M059J (cell line): Measurements from ENCODE around the genes MICAL3 and GNB1L.

DNA sequence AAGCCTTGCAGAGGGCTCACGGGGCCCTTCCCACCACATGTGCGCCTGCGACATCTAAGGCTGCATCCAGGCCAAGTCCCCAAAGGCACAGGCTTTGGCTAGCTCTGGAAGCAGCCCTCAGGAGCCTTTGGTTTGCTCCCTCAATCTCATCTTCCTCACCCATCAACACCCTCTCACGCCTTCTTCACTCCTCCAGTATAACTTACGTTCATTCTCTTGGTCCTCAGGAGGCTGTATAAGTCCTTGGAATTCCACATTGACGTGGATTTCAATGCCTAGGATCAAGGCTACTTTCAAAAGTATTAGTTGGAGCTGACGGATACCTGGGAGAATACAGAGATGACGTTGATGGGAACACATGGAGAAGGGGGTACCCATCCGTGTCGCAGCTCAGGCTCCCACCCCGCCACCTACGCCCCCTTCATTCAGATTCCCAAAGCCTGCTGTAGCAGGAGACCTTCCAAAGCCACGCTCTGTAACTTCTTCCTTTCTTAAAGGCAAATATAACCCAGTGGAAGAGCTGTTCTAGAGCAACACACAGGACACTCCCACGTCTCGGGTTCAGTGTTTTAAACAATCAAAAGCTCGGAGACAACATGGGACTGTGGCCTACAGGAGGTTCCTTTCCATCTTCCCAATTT, 121.8 kb downstream of the MICAL3 start:
- RAMPAGE, long total RNA, result no peak

- RAMPAGE, long total RNA, result no peak
These were observed 106.6 kb downstream of the MICAL3 start for GRCh38 chr22:17917637-17918208.

- RAMPAGE, long total RNA, result no peak
These were observed at the start of gene MICAL3 for GRCh38 chr22:18024160-18025091. TSS of gene MICAL3 (minus strand) at chr22:18024561.

GRCh38 chr22:18938591-18938987, 2.5 kb upstream of the PRODH start:
- RAMPAGE, long total RNA, result no peak

GRCh38 chr22:18952954-18953443, 16.9 kb upstream of the PRODH start:
- RAMPAGE, long total RNA, result no peak

GRCh38 chr22:19083113-19083719, 39.0 kb downstream of the DGCR2 start:
- RAMPAGE, long total RNA, result no peak

GRCh38 chr22:19129808-19130297, 1.3 kb upstream of the TSSK2 start:
- RAMPAGE, long total RNA, result no peak

DNA sequence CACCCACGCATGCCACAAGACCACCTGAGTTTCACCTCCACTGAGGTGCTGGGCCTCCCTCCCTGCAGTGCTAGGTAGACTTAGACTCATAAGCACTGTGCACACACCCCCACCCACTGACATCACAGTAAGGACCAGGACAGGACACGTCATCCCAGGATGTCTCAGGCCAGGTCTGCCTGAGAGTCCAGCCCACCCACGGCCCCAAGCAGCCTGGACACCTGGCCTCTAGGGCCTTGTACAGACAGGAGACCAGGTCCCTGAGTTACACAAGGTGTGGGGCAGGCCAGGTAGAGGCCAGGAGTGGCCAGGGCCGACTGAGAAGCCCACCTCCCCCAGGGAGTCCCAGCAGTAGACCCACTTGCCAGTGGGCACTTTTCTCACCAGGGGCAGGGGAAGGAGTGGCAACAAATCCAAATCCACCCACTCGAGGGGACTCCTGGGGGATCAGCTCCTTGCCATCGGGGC, 6.6 kb downstream of the ESS2 start:
- RAMPAGE, long total RNA, result no peak

DNA sequence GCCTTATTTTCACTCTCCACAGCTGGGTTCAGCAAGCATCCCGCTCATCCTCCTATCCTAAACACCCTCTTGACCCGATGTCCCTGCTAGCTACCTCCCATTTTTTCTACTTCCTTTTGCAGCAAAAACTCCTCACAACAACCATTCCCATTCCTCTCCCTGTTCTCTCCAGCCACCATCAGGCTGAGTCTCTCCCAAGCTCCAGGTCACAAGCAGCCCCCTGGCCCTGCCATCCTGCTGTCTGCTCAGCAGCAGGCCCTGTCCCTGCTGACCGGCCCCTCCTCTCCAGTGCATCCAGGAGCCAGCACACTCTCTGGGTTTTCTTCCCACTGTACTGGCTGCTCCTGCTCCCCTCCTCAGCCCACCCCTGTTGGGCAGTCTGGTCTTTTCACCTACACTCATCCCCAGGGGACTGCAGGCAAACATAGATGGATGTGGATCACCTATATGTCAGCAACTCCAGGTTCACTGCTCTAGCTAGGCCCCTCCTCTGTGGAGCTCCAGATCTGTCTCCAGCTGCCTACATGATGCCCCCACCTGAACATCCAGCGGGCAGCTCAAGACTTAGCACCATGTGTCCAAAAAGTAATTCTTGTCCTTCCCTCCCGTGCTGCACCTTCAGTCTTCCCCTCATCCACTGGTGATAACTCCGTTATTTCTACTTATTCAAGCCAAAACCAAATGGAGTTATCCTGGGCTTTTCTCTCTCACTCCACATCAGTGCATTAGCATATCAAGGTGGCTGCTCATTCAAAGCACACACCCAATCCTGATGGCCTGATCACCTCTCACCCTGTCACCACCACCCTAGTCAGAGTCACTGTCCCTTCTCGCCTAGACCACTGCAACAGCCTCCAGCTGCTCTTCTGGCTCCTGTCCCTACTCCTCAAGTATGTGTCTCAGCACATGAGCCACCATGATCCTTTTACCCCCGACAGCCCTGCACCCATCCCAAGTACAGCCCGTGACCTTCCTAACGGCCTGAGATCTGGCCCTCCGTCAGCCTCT, 19.3 kb upstream of the SLC25A1 start:
- RAMPAGE, long total RNA, result no peak

DNA sequence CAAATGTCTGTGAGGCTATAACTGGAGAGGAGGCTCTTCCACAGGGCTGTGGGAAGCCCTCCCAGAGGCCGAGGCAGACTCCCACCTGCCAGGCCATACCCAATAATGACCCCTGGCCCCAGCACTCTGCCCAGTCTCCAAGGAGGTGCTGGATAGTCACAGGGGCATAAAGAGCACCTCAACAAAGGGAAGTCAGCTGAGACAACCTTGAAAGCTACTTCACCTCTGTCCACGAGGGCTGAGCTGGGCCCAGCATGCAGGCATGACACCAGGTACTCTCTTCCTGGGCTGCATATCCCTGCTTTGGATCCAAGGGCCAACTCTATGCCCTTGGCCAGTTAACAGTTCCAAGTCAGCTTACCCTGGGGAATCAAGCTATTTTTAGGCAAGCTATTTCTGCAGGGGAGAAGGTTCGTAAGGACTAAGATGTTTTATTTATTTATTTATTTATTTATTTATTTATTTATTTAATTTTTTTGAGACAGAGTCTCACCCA, 40.2 kb upstream of the SLC25A1 start:
- RAMPAGE, long total RNA, result no peak

GRCh38 chr22:19292980-19293187, 1.4 kb upstream of the CLTCL1 start:
- RAMPAGE, long total RNA, result no peak

DNA sequence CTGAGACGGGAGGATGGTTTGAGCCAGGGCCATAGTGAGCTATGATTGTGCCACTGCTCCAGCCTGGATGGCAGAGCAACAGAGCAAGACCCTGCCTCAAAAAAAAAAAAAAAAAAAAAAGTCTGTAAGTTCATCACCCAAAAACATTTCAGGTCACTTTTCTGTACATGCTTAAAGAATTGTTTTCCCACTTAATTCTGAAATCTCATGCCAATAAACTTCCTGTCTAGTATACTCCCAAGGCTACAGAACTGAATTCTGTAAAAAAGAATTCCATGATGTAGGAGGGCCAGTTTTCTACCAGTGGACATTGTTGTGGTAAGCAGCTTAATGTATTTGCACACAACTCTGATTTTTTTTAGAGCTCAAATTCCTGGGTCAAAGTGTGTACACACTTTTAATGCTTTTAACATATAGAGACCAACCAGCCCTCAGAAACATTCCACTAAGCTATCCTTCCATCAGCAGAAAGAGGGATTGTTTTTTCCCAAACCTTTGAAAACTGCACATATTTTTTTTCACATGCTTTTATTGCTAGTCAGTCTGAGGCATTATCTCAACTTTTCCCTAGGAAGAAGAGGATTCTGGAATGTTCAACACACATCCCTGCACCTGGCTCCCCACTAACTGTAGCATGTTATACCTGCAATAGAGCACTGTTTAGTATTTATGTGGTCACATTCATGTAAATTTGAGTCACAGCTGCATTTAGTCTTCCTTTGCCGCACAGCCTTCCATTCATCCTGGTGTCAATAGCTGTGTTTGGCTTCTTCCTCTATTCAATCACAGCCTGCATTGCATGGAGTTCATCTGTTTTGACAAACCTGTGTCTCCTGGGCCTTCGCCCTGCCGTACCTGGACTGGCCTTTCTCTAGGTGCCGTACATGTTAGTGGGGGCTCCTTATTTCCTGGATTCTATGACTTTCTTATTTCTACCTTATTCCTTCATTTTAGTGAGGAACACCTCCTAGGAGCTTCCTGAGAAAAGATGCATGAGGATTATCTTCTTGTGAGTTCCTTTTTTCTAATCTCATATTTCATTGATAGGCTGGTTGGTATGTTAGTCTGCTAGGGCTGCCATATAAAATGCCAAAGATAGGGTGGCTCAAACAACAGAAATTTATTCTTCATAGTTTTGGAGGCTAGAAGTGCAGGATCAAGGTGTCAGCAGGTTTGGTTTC, 3.9 kb upstream of the C22orf39 start:
- RAMPAGE, long total RNA, result no peak

DNA sequence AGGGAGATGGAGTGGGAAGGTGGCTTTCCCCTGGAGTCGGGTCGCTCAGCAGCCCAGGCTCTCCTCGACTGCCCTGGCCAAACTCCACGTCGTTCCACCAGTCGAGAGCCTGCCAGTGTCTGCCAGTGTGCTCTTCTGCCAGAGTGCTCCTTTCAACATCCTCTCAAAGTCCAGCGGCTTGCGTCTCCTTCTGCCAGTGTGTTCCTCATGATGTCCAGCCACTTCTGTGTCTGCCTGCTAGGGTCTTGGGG, 62.6 kb upstream of the CLDN5 start:
- RAMPAGE, long total RNA, result no peak

- RAMPAGE, long total RNA, result no peak
These were observed 81.2 kb upstream of the CLDN5 start for GRCh38 chr22:19605375-19605915.

- RAMPAGE, long total RNA, result no peak
These were observed 94.9 kb upstream of the SEPTIN5 start for GRCh38 chr22:19619317-19619851.

GRCh38 chr22:19621279-19621854, 92.9 kb upstream of the SEPTIN5 start:
- RAMPAGE, long total RNA, result no peak

GRCh38 chr22:19756368-19757203, 4.0 kb upstream of the TBX1 start:
- RAMPAGE, long total RNA, result no peak

DNA sequence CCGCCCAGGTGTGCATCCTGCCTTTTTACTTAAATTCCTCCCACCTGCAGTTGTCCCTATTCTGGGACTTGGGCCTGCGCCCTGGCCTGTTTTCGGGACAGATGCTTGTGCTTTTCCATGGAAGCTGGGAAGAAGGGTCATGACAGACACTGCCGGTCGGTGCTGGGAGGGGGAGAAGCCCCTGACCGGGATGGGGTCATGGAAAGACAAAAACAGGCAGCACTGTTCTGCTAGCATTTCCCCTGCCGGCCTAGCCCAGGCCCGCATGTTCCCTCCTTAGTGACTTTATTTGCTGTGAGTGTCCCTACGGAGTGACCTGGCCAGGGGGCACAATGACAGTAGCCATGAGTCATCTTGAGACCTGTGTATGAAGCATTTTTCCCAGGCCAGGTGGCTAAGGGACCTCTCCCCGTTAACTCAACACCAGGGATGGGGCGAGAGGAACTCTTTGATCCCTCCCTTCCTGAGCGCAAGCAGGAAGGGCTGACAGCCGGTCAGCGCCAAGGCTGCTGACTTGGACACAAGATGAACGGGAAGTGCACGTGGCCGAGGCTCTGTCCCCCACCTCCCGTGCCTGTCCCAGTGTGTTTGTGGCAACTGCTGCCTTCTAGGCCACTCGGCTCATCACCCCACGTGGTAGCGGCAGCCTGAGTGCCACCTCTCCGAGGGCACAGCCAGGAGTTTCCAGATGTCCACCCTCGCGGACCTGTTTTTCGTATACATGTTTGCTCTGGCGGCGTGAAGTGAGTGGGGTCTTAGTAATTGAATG, 7.2 kb downstream of the TBX1 start:
- RAMPAGE, long total RNA, result no peak

DNA sequence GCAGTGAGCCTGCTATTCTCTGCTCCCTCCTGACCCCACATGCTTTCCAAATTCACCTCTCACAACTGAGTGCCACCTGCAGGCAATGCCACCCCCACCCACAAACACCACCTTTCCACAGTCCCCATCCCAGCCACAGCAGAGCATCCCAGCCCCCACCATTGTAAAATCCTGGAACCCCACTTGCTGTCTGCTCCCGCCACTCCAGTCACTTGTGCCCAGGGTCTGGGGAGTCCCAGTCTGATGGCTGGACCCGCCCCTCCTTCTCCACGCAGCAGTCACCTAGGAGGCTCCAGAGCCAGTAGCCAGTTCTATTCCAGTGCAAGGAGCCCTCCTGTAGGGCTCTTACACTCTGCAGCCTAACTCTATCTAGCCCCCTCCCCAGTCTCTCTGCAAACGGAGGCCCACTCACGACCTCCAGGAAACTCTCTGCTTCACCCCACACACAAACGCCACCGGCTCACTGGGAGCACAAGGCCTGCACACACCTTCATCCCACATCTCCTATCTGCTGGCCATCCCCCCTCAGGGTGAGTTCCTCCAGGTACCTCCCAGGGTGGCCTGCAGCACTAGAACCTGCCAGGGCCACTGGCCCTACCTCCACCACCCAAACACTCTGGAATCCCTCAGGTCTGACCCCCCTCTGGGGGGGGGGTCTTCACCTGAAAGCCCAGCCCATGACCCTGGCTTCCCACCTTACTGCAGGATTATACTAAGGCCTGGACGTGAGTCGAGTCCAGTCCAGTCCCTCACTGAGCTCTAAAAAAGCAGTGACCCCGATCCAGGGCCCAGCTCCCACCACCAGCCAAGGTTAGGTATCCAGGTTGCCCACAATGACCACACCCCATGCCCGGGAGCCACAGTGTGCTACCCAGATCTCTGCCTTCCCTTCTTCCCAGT, 1.4 kb downstream of the GNB1L start:
- RAMPAGE, long total RNA, result no peak

GRCh38 chr22:19854730-19855721, at the start of gene GNB1L:
TSS of gene GNB1L (minus strand) at chr22:19854874.
- RAMPAGE, long total RNA, result no peak